Adrenal gland (tissue), 7 donors: ENCODE measurements around a stretch of chr6.

DNA sequence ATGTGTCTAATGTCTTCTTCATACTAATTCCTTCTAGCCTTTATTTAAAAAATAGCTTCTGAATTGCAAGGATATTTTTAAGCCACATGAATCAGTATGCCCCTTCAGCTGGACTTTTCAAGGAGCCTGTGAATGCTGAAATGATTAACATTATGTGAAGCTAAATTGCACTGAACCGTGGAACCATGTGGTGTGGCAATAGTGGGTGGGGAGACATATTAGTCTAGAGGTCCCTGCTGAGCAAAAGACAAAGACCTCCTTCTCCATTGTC, 237.9 kb downstream of the LAMA2 start:
- PRO-cap, 3 experiments, result no peak in any of the 3 experiments
- RAMPAGE, long total RNA, 4 experiments, result no peak in any of the 4 experiments
- RRBS, result no CpG with 5 or more reads among the region's 1 CpG

DNA sequence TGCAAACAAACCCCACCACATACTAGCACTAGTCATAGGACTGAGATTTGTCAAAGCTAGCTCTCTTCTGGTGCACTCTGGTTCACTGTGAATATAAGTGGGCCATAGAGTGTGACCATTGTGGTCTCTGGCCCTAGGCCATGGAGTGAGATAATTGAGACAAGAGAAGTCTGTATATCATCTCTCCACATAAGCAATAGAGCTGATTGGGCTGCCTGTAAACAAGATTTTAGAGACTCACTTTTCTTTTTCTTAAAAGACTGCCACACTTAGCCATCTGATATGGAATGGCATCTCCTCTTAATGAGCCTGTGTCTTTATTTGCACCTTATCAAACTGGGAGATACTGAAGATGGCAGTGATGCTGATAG, 247.2 kb downstream of the LAMA2 start:
- PRO-cap, 3 experiments, result no peak in any of the 3 experiments
- RAMPAGE, long total RNA, 4 experiments, result no peak in any of the 4 experiments

GRCh38 chr6:129514182-129514720, 195.7 kb downstream of the ARHGAP18 start:
- PRO-cap, 3 experiments, result no peak in any of the 3 experiments
- RAMPAGE, long total RNA, 4 experiments, result no peak in any of the 4 experiments
- RRBS, result no CpG with 5 or more reads among the region's 4 CpGs

GRCh38 chr6:129575170-129575643, 134.8 kb downstream of the ARHGAP18 start:
- PRO-cap, 3 experiments, result no peak in any of the 3 experiments
- RAMPAGE, long total RNA, 4 experiments, result no peak in any of the 4 experiments
- RRBS, result no CpG with 5 or more reads among the region's 10 CpGs

DNA sequence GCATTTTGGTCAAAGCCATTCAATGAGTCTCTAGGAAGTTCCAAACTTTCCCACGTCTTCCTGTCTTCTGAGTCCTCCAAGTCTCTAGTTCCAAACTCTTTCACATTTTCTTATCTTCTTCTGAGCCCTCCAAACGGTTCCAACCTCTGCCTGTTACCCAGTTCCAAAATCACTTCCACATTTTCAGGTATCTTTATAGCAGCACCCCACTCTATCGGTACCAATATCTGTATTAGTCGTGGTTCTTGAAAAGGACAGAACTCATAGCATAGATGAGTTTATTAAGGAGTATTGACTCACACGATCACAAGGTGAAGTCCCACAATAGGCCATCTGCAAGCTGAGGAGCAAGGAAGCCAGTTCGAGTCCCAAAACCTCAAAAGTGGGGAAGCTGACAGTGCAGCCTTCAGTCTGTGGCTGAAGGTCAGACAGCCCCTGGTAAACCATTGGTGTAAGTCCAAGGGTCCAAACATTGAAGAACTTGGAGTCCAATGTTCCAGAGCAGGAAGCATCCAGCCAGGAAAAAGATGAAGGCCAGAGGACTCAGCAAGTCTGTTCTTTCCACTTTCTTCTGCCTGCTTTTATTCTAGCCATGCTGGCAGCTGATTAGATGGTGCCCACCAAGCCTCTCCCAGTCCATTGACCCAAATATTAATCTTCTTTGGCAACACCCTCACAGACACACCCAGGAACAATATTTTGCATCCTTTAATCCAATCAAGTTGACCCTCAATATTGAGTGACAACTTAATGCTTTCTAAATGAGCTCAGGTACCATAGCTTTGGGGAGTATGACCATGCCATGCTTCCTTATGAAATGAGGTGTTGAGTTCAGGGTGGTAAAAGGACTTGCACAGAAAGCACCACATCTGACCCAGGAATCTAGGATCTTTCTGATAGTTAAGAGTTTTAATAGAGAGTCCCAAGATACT, 120.2 kb downstream of the ARHGAP18 start:
- PRO-cap, 3 experiments, result peak in 2 of 3 experiments; most common minus-strand start position 104 of the sequence (in 2)
- RAMPAGE, long total RNA, 4 experiments, result start-site peak on the minus strand in 1 of 4 experiments, centred at position 458 of the sequence, 6 reads per replicate
- RRBS, result no CpG with 5 or more reads among the region's 6 CpGs

DNA sequence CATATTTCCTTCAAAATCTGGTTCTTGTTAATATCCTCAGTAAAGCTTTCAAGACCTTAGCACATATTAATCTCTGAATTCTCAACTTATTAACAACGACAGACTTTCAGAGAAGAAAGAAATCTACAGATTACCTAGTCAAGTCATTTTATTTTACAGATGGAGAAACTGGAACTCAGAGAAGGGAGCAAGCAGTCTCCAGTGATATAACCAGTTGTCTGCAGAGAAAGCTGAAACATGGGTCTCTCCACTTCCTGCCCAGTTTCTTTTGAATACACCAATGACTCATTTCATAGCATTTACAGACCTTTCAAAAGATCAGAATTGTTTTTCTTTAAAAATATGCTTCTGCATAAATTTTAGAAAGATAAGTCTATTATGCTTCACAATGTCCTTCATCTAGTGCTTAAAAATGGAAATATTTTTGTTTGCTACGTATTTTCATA, 37.2 kb downstream of the ARHGAP18 start:
- PRO-cap, 3 experiments, result no peak in any of the 3 experiments
- RAMPAGE, long total RNA, 4 experiments, result no peak in any of the 4 experiments
- RRBS, result no CpG with 5 or more reads among the region's 2 CpGs

GRCh38 chr6:129709243-129709514, 798 bp downstream of the ARHGAP18 start:
- PRO-cap, 3 experiments, result peak in 1 of 3 experiments; most common minus-strand start chr6:129709458 (in 1)
- RAMPAGE, long total RNA, 4 experiments, result no peak in any of the 4 experiments
- RRBS, result no CpG with 5 or more reads among the region's 1 CpG

GRCh38 chr6:130215186-130216042, 7.3 kb downstream of the SAMD3 start:
- PRO-cap, 3 experiments, result no peak in any of the 3 experiments
- RAMPAGE, long total RNA, 4 experiments, result start-site peak on the minus strand in 1 of 4 experiments, at chr6:130215605-130215639 at its widest, 13 reads per replicate
- RRBS, result no CpG with 5 or more reads among the region's 2 CpGs

GRCh38 chr6:130671447-130672022, 155.7 kb upstream of the SMLR1 start:
- PRO-cap, 3 experiments, result peak in 1 of 3 experiments; most common minus-strand start chr6:130671709 (in 1)
- RAMPAGE, long total RNA, 4 experiments, result no peak in any of the 4 experiments
- RRBS, result no CpG with 5 or more reads among the region's 14 CpGs

GRCh38 chr6:131013323-131013841, 49.7 kb downstream of the EPB41L2 start:
- PRO-cap, 3 experiments, result no peak in any of the 3 experiments
- RAMPAGE, long total RNA, 4 experiments, result no peak in any of the 4 experiments
- RRBS, result no CpG with 5 or more reads among the region's 1 CpG

- PRO-cap, 3 experiments, result peak in 3 of 3 experiments; most common plus-strand start chr6:131063468 (in 2)
- RAMPAGE, long total RNA, 4 experiments, result no peak in any of the 4 experiments
- RRBS, result under 1% methylated on average over 21 of the region's 29 CpGs
These were observed 243 bp upstream of the EPB41L2 start for GRCh38 chr6:131063333-131063643.

DNA sequence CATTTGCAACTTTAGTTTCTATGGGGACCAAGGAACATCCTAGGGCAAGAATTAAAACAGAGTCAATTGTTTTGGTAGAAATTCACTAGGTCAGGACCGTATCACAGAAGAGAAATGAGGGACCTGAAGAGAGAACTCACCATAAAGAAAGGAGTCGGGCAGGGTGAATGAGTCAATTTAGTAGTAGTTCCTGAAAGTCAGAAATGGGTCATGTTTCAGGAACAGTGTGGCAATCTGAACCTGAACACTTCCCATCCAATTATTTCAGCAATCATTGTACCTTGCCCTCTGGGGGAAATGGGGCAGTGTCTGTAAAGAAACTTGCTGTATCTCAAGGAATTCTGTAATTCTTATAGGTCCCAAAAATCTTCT, 5.4 kb upstream of the AKAP7 start:
- PRO-cap, 3 experiments, result no peak in any of the 3 experiments
- RAMPAGE, long total RNA, 4 experiments, result no peak in any of the 4 experiments
- RRBS, result no CpG with 5 or more reads among the region's 2 CpGs

GRCh38 chr6:131282579-131282845, 147.2 kb downstream of the AKAP7 start:
- PRO-cap, 3 experiments, result no peak in any of the 3 experiments
- RAMPAGE, long total RNA, 4 experiments, result no peak in any of the 4 experiments
- RRBS, result no CpG with 5 or more reads among the region's 1 CpG

DNA sequence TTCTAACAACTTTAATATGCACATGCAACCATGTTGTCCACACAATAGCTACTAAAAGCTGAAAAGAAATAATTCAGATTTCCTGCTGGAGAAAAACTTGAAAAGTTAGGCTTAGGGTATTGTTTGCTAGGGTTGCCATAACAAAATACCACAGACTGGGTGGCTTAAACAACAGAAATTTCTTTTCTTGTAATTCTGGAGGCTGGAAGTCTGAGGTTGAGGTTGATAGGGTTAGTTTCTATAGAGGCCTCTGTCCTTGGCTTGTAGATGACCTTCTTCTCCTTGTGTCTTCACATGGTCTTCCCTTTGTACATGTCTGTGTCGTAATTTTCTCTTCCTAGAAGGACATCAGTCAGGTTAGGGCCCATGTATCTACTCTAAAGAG, 974 bp upstream of the MED23 start:
- PRO-cap, 3 experiments, result no peak in any of the 3 experiments
- RAMPAGE, long total RNA, 4 experiments, result no peak in any of the 4 experiments
- RRBS, result no CpG with 5 or more reads among the region's 1 CpG

DNA sequence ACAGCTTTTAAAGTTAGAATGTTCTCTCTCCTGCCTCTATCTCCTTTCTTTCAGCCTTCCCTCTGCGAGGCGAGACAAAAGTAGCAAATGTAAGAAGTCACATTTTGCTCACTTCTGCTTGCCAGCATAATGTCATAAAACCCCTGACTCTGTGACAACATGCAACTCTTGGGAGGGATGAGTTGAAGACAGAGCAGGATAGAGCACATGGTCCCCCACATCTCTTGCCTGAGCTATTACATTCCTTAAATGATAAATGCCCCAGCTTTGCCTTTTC, 5.1 kb downstream of the SLC18B1 start:
- PRO-cap, 3 experiments, result peak in 1 of 3 experiments; most common plus-strand start position 185 of the sequence (in 1); most common minus-strand start position 52 of the sequence (in 1)
- RAMPAGE, long total RNA, 4 experiments, result no peak in any of the 4 experiments
- RRBS, result no CpG with 5 or more reads among the region's 2 CpGs

GRCh38 chr6:132819287-132820403, 5.3 kb downstream of the RPS12 start:
- PRO-cap, 3 experiments, result no peak in any of the 3 experiments
- RAMPAGE, long total RNA, 4 experiments, result no peak in any of the 4 experiments
- RRBS, result no CpG with 5 or more reads among the region's 10 CpGs

DNA sequence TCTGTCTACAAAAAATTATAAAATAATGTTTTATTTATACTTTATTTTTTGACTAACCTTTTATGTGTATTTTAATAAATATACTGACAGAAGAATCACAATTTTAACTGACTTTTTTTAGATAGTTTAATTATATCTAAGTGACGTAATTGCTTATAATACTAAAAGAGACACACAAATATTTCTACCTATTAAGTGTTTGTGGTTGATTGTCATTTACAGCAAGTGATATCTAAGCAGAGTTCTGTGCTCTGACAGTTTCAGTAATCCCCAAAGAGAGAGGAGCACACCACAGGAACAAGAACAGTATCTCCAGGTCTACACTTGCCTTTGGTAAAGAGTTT, 183.1 kb upstream of the EYA4 start:
- PRO-cap, 3 experiments, result no peak in any of the 3 experiments
- RAMPAGE, long total RNA, 4 experiments, result no peak in any of the 4 experiments
- RRBS, result no CpG with 5 or more reads among the region's 1 CpG

DNA sequence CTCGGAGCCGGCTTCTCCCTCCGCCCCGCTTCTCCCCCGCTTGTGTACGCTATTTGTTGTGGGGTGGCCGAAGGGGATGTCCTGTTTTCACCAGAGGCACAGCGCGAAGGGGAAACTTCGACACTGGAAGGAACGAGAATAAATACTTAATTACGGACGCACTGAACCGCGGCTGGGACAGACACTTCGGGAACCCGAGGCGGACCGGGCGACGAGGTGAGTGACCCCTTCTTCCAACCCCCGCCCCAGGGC, 303 bp downstream of the EYA4 start:
- PRO-cap, 3 experiments, result no peak in any of the 3 experiments
- RAMPAGE, long total RNA, 4 experiments, result start-site peak on the plus strand in 1 of 4 experiments, centred at position 78 of the sequence, 5 reads per replicate
- RRBS, result 3% methylated on average over 4 of the region's 22 CpGs

DNA sequence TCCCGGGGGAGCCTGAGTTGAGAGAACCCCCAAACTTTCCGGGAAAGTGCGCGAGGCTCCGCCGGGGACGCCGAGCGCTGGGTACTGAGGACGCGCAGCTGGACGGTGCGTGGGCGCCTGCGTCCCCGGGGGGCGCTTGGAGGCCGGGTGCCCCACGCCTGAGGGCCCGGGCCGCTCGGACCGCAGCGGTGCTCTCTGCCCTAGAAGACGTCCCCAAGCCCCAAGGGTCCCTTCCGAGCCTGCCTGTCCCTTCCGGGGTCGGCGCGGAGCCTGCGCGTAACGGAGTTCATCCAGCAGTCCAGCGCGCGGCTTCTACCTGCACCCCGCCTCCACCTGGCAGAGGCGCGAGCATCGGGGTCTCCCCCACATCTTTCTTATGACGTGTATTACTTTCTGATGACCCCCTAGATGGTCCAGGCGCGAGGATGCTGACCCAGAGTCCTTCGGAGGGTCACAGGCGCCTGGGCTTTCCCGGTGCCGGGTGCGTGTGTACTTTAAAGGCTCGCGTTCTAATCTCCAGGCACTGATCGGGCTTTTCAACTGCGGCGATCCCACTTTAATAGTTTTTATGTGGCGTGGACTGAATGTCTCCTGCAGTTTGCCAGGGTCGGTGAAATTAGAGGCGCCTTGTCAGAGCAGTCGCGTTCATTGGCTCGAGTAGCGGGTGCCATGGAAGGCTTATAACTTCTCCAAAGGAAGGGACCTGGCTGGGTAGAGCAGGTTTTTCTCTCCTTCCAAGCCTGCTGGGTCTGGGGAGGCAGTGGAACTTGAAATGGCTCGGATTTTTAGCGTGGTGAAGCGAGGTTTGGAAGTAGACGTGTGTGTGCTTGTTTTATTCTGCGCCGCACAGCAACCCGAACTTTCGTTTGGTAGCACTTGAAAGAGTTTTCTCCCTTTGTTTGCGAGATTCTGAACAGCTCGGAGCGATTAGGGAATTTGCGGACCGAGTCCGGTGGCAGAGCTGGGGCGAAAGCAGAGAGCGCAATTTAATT, 925 bp downstream of the EYA4 start:
- PRO-cap, 3 experiments, result peak in 1 of 3 experiments; most common plus-strand start position 250 of the sequence (in 1); most common minus-strand start position 86 of the sequence (in 1)
- RAMPAGE, long total RNA, 4 experiments, result no peak in any of the 4 experiments
- RRBS, result 3% methylated on average over 20 of the region's 76 CpGs

DNA sequence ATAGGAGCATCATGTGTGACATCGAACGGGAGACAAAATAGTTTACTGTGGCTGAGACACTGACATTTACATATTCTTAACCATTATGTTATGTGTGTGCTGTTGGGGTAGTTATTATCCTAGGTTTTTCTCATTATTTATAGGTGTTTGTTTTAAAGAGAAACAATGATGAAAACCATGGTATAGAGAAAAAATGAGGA, 155.2 kb downstream of the EYA4 start:
- PRO-cap, 3 experiments, result peak in 1 of 3 experiments; most common minus-strand start position 65 of the sequence (in 1)
- RAMPAGE, long total RNA, 4 experiments, result no peak in any of the 4 experiments
- RRBS, result no CpG with 5 or more reads among the region's 2 CpGs